Hepatocyte (in vitro differentiated cells and primary cell): Measurements from ENCODE around the gene PGAM5.

- RAMPAGE, long total RNA, result no peak
- RRBS, result no CpG with 5 or more reads among the region's 11 CpGs
Measured at GRCh38 chr12:131014879-131015747, 61.4 kb downstream of the ADGRD1 start.

DNA sequence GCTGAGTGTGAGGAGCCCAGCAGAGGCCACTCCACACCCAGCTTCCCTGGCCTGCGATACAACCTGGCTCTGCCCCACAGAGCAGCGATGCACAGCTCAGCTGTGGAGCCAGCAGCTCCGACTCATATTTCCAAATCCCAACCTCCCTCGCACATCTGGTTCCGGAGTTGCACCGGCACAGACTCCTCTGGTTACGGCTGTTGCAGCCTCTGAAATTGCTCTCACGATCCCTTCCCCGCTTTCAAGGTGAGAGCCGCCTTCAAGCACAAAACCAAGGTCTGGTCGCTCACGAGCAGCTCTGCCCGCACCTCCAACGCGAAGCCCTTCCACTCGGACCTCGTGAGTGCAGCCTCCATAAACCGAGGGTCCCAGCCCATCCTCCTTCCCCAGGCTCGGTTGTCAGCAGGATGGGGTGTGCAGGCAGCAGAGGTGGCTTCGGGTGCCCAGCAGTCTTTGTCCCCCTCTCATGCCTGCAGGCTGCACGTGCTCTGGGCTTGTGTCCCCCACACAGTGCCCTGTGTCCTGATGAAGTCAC, 184.3 kb downstream of the ADGRD1 start:
- RAMPAGE, long total RNA, result no peak
- RRBS, result no CpG with 5 or more reads among the region's 21 CpGs

DNA sequence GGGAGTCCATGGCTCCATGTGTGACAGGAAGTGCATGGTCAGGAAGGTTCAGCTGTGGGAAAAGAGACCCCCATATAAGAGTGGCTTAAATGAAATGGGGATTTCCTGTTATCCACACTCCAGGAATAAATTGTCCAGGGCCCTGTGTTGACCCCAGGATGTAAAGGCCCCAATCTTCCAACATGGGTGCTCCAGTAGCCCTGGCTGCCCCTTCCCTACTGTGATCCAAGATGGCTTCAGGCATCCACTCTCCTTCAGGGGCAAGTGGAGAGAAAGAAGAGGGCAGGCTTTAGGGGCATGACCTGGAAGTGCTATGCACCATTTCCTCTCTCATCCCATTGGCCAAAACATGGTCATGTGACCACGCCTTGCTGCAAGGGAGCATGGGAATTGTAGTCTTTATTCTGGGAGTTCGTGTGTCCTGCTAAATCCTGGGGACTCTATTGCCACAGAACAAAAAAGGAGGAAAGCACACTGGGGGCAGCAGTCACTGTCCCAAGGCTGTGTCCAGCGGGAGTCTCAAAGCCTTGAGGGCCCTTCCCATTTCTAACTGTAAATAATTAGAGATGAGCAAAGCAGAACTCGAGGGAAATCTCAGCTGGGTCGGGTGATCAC, 289.2 kb downstream of the ADGRD1 start:
- RAMPAGE, long total RNA, result no peak
- RRBS, result no CpG with 5 or more reads among the region's 5 CpGs

- RAMPAGE, long total RNA, result no peak
- RRBS, result no CpG with 5 or more reads among the region's 34 CpGs
Measured at GRCh38 chr12:131661217-131661642, 49.7 kb upstream of the SFSWAP start.

- RAMPAGE, long total RNA, result no peak
- RRBS, result no CpG with 5 or more reads among the region's 19 CpGs
Measured at GRCh38 chr12:131737009-131737465, 26.1 kb downstream of the SFSWAP start.

GRCh38 chr12:131777559-131778322, 50.5 kb upstream of the MMP17 start:
- RAMPAGE, long total RNA, result no peak
- RRBS, result no CpG with 5 or more reads among the region's 15 CpGs

DNA sequence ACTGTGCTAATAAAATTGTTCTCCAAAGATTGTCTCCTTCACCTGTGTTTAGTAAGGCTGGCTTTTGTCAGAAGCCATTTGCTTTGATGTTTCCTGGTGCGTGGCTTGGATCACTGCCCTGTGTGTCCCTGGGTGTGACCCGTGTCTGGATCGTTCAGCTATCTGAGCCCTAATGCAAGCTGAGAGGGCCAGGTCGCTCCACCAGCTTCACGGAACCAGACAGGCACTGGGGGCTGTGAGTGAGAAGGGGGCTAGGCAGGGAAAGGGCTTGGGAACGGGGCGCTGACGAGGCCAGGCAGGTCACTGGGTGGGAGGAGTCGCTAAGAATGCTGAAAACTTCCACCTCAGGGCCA, 24.3 kb upstream of the MMP17 start:
- RAMPAGE, long total RNA, result no peak
- RRBS, result no CpG with 5 or more reads among the region's 9 CpGs

- RAMPAGE, long total RNA, result no peak
- RRBS, result under 1% methylated on average over 22 of the region's 28 CpGs
Measured at GRCh38 chr12:131895971-131896370, 1.5 kb downstream of the ULK1 start.

DNA sequence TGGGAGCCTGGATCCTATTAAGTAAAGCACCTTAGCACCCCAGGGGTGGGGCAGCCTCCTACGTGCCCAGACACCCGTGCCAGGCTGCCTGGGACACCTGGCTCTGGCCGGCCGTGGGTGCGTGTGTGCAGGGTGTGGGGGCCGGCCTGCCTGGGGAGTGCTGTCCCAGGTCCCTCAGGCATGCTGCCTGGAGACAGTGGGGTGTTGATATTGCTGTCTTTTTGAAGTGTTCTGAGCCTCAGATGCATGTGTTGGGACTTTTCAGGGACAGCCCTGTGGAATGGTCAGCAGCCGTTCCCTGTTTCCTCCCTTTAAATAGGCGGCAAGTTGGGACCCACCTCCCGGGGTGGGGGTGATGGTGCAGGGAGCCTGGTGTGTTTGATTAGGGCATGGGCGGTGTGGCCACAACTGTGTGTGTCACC, 7.9 kb downstream of the ULK1 start:
- RAMPAGE, long total RNA, result no peak
- RRBS, result 94% methylated on average over 1 of the region's 10 CpGs

DNA sequence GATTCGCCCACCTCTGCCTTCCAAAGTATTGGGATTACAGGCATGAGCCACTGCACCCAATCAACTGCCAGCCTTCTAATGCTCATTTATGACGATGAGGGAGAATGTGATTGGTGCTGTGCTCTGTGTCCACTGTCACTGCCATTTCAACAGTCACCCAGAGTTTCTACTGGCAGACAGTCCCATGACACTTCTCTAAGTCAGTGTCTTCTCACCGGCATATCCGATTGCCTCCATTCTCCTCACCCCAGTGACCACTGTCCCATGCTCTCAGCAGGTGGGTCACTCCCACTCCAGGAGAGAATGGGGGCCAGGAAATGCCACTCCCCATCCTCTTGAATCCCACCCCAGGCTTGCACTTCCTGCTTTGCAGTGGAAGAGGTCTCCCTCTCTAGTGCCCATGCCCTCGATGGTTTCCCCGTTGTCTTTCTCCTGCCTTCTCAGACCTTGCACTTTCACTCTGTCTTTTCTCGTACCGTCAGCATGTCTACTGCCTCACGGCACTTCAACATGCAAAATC, 2.3 kb upstream of the EP400 start:
- RAMPAGE, long total RNA, result no peak
- RRBS, result no CpG with 5 or more reads among the region's 9 CpGs

GRCh38 chr12:131985138-131985766, 35.5 kb downstream of the EP400 start:
- RAMPAGE, long total RNA, result no peak
- RRBS, result no CpG with 5 or more reads among the region's 24 CpGs

- RAMPAGE, long total RNA, result no peak
- RRBS, result no CpG with 5 or more reads among the region's 8 CpGs
Measured at GRCh38 chr12:132155928-132156629, 11.8 kb downstream of the NOC4L start.

GRCh38 chr12:132162533-132163126, 18.4 kb downstream of the NOC4L start:
- RAMPAGE, long total RNA, result no peak
- RRBS, result 53% methylated on average over 2 of the region's 19 CpGs

DNA sequence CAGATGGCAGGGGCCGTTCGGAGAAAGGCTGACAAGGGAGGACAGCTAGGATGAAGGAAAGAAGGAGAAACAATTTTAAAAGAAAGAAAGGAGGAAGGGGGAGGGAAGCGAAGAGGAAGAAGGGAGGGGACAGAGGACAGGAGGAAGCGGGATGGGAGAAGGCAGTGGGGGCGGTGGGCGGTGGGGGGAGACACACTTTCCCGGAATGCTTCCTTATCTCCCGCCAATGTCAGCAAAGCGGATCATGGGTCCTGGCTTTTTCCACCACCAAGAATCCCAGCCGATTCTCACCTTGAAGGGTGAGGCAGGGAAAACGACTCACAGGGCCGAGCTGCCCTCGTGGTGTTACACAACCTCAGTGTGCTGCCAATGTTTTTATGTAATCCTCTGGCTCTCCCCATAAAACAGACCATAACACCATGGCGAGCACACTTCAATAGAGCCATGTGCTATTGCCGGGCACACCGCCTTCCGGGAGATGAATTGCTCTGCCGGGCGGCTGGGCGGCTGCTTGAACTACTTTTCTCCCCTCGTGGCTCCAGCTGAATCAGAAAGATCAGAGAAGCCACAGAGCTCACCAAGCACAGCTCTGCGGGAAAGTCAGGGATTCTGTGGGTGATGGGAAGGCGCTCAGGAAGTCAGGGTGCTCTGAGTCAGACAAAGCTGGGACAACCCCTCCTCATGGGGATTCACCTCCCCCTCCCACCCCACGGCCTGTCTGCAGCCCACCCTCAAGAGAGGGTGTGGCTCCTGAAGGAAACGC, 2.1 kb downstream of the GALNT9 start:
- RAMPAGE, long total RNA, result no peak
- RRBS, result no CpG with 5 or more reads among the region's 25 CpGs

DNA sequence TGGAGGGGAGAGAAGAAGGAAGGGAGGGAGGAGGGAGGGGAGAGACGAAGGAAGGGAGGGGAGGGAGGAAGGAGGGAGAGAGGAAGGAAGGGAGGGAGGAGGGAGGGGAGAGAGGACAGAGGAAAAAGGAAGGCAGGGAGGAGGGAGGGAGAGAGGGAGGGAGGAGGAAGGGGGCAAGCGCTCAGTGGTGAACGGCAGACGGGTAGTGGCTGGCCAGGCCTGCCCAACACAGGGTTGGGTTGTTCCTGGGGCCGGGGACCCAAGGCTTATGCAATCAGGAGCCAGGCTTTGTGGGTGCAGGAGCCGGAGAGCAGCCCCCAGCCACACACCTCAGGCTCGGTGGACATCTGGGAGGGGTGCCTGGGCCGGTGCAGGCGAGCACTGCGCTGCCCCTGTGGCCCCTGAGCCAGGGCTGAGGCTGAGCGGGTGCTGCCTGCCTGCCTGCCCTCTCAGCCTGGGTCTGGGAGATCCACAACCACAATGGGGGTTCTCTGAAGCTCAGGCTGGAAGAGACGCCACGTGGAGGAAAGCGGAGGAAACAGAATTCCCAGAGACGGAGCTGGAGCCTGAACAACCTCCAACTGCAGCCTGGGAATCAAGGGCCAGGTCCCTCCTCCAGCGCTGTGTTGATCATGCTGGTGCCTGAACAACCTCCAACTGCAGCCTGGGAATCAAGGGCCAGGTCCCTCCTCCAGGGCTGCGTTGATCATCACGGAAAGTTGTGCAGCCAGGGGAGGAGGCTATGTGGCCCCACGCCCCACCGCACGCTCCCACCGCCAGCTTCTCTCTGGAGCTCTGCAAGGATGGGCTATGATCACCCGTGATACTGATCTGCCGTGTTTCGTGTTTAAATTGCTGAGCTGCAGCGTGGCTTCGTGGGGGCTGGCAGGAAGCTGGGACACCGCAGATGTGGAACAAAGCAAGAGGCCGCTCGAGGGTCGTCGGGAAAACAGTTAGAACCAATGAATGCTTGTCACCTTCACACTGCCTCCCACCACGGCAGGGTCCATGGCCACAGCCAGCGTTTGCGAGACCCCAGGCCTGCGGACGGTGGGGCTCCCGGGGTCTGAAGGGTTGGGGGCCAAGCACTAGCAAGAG, 52.1 kb upstream of the FBRSL1 start:
- RAMPAGE, long total RNA, result no peak
- RRBS, result 31% methylated on average over 4 of the region's 38 CpGs

DNA sequence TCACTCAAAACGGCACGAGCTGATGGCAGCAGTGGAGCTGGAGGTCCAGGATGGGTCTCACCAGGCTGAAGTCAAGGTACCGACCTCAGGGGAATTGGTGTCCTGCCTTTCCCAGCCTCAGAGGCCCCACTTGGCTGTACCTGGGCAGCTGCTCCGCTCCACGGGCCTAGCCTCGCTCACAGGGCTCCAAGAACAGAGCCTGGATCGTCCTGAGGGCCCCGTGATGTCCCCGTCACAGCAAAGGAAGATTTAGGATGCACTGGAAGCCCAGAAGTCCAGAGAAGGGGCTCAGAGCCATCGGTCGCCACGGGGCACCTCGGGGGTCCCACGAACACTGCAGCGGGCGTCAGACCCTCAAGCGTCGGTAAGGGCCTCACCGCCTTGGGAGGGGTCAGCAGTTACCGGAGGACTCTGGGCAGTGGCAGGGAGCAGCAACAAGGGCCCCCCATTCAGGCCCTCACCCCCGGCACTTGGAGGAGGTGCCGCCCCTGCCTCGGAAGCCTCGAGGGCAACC, 56.5 kb downstream of the LRCOL1 start:
- RAMPAGE, long total RNA, result no peak
- RRBS, result 98% methylated on average over 4 of the region's 24 CpGs

- RAMPAGE, long total RNA, result no peak
- RRBS, result 51% methylated on average over 5 of the region's 37 CpGs
Measured at GRCh38 chr12:132558696-132559297, 51.6 kb downstream of the LRCOL1 start.

DNA sequence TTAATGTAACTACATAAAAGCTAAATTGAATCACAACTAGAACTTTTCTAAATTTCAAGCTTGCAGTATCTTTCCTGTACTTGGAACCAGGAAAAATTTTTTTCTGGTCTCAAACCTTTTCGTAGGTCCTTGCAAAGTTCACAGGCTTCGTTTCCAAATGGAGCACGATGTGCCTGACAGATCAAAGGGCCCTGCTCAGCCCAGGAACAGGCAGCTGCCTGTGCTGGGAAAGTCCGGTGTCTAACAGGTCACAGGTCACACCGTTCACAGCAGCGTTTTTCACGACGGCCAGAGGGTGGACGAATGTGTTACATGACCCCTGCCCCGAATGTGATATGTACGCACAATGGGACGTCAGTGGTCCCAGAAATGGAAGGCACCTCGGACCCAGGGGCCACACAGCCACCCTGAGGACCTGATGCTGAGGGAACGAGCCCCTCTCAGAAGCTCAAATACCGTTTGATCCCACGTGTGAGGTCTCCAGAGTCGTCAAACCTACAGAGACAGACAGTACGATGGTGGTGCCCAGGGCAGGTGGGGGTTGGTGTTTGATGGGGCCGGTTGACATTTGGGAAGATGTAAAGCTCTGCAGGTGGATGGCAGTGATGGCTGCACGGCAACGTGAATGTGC, 1.5 kb downstream of the LRCOL1 start:
- RAMPAGE, long total RNA, result no peak
- RRBS, result 50% methylated on average over 1 of the region's 21 CpGs

DNA sequence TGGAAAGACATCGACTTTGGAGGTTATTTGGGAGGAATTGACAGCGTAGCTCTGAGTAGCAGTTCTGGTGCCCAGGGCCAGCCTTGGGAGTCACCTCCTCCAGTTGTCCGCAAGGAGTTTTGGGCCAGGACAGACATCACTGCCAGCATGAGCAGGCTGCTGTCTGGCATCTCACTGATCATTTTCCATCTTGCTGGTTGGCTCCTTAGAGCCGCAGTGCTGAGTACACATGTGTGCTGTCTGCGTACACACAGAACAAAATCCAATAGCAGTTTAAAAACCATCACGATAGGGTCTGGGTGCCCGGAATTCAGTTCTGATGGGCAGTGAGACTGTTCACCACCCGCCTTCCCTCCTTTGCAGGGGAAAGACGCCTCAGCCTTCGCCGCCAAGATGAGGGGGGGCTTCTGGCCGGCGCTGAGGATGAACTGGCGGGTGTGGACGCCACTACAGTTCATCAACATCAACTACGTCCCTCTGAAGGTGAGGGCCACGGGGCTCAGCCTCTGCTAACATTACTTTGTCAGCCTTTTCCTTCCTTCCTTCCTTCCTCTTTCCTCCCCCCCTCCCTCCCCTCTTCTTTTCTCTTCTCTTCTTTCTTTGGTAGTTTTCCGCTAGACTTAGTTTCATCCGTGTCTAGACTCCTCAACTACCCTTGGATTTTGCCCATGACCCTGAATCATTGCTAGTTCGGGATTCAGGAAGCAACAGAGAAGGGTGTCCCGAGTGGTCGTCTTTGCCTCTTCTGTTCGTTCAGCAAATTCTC, 9.6 kb upstream of the PGAM5 start:
- RAMPAGE, long total RNA, result no peak
- RRBS, result 67% methylated on average over 1 of the region's 23 CpGs

DNA sequence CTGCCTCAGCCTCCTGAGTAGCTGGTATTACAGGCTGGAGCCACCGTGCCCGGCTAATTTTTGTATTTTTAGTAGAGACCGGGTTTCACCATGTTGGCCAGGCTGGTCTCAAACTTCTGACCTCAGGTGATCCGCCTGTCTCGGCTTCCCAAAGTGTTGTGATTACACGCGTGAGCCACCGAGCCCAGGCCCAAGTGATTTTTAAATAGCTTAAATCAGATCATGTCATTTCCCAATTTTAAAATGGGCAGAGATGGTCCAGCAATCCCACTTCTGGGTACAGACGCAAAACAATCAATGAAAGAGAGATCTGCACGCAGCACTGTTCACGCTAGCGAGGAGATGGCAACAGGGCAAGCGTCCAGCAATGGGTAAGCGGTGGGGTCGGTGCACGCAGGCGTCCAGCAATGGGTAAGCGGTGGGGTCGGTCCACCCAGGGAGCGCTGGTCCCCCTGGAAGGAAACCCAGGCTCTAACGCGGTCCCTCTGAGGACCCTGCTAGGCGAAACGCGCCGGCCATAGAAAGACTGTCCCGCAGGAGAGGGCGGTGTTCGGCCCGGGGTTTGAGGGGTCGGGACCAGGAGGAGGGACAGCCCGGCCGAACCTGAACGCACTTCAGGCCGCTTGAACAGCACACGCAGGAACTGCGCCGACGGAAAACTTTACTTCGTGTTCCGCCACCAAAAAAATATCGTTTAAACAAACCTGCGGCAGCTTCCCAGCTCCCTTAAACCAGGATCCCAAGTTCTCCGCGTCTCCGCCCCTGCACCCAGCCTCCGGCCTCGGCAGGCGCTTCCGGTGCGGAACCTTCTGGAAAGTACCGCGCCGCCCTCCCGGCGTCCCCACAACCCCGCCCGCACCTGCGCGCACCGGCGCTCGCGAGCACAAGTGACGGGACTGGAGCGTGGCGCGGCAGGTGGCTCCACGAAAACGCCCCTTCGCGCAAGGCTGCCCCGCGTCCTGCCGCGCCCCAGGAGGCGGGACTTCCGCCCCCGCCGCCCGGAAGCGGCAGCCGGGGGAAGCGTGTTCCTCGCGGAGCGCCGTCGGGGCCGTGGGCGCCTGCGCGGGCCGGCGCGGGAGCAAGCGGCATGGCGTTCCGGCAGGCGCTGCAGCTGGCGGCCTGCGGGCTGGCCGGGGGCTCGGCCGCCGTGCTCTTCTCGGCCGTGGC, at the start of gene PGAM5:
Gene PGAM5 (plus strand): TSS at position 1,053 of the 1,167 bp plus-strand sequence.
- RAMPAGE, long total RNA, result no peak
- RRBS, result under 1% methylated on average over 30 of the region's 108 CpGs